Frontal cortex (tissue), 2 donors: ENCODE measurements around a stretch of chr3.

DNA sequence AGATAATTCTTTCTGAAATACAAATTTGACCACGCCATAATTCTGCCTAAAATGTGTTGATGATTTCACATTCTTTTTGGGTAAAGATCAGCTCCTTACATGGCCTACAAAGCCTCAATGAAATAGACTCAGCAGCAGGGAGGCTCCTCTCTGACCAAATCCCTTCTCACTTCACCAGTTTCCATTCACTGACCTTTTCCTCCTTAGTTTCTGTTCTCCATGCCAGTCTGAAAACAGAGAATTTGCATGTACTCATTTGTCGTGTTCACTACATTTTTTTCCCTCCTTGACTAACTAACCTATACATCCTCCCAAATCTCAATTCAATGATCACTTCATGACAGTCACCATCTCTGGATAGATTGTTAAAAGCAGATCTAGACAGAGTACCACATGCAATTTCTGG, 77.3 kb downstream of the CHL1 start:
- RAMPAGE, long total RNA, result no peak

DNA sequence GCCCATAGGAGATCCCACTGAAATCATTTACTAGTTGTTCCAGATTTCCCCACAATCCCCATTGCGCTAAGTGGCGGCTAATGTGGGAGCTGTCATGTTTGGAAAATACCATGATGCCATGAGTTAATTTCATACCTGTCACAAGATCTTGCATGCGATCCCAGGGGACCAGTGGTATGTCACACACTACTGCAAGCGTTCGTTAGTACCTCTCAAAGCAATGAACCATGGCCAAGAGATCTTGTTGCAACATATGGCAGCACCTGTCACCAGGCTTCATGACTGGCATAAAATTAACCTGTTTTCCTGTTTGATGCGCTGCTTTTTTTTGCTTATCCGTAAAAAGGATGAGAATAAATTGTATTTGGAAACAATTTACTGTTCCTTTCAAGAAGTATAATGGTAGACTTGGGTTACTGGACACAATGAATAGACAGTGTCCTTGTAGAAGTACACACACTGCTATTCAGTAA, 81.8 kb downstream of the CHL1 start:
- RAMPAGE, long total RNA, result no peak

DNA sequence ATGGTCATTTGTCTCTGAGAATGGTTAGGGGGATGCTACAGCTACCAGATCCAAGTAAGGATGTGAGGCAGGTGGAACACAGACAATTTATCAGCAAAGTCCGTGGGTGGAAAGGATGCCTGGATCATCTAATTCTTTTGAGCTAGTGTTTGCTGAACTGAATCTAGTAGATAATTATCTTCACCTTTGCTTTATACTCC, 369.4 kb downstream of the CHL1 start:
- RAMPAGE, long total RNA, result no peak

- RAMPAGE, long total RNA, result no peak
Measured at GRCh38 chr3:2099039-2099684, 496 bp downstream of the CNTN4 start.

- RAMPAGE, long total RNA, result no peak
Measured at GRCh38 chr3:2152958-2153491, 54.4 kb downstream of the CNTN4 start.

DNA sequence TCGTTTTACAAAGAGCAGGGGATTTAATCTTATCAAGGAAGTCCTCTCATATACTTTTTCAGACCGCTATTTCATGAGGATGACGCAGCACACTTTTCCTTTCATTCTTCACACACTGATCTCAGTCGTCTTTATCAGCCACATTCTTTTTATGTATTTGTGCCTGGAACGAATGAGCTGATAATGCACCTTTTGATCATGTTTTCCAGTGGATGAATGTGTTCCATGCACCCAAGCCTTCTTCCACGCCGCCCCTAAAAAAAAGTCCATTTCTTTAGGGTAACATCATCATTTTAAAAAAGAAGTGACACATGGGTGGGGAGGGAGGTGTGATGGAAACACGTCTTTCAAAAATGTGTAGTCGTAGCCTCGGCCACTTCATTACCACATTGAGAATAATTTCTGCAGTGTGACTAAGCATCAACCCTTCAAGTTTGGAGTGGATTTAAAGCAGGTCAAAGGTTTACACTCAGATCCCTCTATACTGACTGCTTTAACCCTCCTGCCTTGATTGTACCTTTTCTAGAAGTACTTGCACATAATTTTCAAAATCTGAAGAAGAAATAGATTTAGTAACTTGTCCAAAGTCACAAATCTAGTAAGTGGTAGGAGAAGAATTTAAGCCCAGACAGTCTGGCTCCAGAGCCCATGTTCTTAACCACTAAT, 48.3 kb downstream of the SETMAR start:
- RAMPAGE, long total RNA, result no peak

- RAMPAGE, long total RNA, result no peak
Measured at GRCh38 chr3:4366137-4366810, 63.1 kb downstream of the SETMAR start.

- RAMPAGE, long total RNA, result no peak
Measured at GRCh38 chr3:4493970-4494302, 788 bp downstream of the ITPR1 start.

- RAMPAGE, long total RNA, result no peak
Measured at GRCh38 chr3:4721415-4722015, 228.4 kb downstream of the ITPR1 start.

- RAMPAGE, long total RNA, result no peak
Measured at GRCh38 chr3:4748405-4748834, 230.8 kb upstream of the BHLHE40 start.

GRCh38 chr3:4766906-4767363, 212.3 kb upstream of the BHLHE40 start:
- RAMPAGE, long total RNA, result no peak

DNA sequence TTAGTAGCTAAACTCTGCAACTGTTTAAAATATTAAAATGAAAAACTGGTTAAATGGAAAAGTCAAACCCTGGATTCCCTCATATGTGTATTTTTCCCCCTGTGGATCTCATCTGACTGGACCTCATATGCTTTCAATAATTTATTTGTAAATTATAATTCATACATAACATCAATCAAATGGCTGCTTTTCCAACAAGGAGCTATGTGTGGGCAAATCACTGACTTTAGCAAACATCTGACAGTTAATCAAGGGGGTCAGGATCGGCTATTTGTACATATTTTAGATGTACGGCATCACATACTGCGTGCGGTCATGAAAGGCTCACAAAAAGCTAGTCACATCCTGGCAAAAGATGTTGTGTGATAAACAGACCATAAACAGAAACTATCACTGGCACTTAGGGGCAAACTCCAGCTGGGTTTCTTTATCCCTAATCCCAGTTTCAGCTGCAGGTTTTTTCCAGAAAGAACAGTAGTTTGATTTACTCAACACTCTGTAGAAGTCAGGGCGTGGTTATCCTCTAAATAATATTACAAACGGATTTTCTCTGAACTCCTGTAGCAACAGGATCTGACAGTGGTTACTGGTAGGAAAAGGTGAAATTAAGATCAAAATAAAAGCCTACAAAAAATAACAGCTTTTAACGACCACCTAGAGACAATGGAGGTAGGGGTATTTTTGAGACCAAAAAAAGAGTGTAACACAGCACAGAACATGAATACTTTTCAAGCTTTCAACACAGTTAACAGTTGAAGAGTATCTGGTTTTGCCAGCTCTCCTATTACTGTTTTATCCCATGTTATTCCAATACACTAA, 112.4 kb upstream of the BHLHE40 start:
- RAMPAGE, long total RNA, result no peak

DNA sequence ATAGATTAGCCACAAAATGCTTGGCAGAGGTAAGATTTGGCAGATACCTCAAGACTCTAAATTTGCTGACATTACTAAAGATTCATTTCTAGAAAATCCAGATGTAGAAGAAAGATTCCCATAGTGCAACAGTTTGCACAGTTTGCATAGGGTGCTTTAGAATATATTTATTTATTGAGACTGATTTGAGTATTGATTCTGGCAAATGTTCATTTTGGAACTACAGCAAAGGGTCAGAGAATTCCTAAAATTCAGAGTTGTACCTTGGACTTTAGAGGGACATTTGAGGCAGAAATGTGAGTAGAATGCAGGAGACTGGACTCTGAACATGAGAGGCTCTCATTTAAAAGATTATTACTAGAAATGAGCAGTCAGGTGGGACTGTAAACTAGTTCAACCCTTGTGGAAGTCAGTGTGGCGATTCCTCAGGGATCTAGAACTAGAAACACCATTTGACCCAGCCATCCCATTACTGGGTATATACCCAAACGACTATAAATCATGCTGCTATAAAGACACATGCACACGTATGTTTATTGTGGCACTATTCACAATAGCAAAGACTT, 101.8 kb upstream of the BHLHE40 start:
- RAMPAGE, long total RNA, result no peak

DNA sequence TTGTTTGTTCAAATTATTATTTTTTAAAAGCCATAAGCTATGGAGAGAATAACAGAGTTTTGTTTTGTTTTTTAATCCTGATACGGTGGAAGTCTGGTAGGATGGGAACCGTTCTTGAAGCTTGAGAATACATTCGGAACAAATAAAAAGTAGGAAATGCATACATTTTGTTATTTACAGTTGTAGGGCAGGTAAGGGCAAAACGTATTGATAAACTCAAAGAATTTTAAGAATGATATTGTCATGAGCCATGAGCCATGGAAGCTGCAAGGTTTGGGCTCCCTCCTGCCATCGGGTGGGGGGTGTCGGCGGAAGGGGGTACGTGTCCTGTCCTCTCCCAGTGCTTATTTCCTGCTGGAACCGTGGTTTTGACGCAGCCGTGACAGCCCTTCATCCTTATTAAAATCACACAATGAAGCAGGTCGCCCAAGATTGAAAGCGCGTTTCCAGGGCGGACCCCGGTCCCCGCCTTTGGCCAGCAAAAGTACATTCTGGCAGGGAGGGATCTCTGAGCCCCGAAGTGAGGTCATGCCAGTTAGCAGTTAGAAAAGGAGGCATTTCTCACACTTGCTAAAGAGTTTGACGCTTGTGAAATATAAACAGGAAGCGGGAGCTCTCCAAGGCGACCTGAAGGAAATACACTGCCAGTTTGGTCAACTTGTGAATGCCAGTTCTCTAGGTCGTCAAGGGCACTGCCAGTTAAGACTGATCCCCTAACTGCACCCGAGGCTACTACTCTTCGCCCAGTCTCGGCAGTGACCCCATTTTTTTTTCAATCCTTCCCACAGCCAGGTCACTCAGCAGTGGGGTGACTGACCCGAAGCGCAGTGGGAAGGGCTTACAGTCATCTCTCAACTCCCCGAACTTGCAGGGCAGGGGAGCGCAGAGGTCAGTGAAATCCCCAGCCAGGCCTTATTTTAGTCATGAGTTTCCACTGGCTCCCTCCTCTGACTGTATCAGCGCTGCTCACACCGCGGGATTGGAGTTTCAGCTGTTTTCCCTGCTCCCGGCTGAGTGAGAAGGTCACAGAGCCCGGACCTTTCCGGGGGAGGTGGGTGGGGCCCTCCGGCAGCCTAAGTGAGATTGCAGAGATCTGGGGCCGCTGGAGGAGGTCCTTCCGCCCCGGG, 2.2 kb upstream of the BHLHE40 start:
- RAMPAGE, long total RNA, result no peak

GRCh38 chr3:8458020-8458610, 43.5 kb upstream of the LMCD1 start:
- RAMPAGE, long total RNA, result no peak

GRCh38 chr3:8503189-8503414, 1.5 kb downstream of the LMCD1 start:
- RAMPAGE, long total RNA, result no peak

DNA sequence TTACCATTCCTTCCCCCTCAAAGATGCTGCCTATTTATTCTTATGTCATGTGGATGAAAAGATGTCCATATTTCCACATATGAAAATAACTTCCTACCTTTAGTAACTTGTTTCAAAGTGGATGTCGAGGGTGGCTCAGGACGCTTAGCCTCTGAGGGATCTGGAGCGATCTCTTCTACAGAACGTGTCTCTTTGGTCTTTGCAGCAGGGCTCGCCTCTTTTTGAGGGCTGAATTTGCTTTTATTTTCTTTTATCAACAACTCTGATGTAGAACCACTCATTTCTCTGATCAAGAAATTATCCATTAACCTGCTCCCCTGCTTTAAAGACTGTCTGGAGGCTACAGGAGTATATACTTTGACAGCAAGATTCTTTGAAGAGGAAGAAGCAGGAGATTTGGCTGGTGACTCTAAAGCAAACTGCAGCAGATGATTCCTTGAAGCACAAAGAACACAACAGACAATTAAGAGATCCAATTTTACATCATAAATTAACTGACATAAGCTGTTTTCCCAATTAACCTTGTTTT, 21.8 kb downstream of the RAD18 start:
- RAMPAGE, long total RNA, result no peak

DNA sequence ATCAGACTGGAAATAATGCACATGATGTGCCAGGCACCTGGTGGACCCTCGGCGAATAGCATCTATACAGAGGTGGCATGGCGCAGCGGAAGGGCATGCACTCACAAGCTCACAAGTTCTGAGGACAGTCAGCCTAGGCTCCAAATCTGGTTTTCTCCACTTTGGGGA, 113.9 kb downstream of the SRGAP3 start:
- RAMPAGE, long total RNA, result no peak

DNA sequence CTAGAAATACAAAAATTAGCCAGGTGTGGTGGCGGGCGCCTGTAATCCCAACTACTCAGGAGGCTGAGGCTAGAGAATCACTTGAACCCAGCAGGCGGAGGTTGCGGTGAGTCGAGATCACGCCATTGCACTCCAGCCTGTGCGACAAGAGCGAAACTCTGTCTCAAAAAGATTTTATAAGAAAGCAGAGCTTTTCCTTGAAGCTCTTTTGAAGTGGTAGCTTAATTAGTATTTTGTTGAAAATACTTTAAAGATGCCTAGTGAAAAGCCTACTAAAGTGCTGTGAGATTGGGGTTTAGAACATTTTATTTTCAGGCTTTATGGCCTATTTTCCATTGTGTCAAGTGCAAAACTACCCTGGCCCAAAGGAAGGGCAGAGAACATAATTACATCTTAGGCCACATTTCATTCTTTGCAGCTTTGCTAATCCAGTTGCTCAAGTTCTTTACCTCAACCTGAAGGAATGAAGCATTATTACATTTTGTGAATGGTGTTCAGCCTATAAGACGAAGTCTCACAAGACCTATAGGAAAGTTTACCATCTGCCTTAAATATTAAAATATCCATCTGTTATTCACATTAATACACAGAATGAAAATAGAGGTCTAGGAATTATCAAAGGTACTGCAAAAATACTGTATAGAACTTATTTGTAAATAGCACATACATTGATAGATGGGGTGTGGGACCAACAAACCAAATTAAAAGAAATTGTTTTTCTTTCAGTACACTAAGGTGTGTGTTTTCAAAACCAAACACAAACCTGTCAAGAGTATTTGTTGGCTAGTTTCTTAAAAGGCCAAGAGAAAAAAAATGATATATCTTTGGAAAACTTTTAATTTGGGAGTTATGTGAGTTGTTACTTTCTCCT, 12.2 kb upstream of the SETD5 start:
- RAMPAGE, long total RNA, result no peak

DNA sequence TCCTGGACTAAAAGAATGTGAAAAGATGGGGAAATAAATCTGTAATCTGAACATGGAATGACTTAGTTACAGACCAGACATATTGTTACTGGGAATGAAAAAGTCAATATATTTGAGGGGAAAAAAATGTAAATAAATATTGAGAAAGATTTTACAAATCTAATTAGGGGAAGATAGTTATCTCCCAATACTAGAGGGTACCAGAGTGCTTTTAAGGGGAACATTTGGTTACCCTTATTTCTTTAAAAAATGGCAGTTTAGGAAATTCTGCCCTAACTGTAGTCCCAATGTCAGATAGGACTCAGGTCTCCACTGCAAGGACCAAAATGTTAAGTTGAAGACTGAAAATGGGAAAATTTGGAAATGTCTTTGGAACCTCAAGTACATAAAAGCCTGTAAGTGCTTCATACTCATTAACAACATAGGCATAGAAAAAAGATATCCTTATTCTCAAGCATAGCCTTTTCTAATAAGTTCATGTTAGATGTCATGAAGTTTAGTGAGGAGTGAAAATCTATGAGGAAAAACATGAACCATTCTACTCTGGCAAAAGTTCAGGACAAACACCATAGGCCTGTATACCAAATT, 10.6 kb upstream of the SETD5 start:
- RAMPAGE, long total RNA, result no peak